Colic lymph node (tissue), 1 donor: ENCODE measurements around a stretch of chr16.

DNA sequence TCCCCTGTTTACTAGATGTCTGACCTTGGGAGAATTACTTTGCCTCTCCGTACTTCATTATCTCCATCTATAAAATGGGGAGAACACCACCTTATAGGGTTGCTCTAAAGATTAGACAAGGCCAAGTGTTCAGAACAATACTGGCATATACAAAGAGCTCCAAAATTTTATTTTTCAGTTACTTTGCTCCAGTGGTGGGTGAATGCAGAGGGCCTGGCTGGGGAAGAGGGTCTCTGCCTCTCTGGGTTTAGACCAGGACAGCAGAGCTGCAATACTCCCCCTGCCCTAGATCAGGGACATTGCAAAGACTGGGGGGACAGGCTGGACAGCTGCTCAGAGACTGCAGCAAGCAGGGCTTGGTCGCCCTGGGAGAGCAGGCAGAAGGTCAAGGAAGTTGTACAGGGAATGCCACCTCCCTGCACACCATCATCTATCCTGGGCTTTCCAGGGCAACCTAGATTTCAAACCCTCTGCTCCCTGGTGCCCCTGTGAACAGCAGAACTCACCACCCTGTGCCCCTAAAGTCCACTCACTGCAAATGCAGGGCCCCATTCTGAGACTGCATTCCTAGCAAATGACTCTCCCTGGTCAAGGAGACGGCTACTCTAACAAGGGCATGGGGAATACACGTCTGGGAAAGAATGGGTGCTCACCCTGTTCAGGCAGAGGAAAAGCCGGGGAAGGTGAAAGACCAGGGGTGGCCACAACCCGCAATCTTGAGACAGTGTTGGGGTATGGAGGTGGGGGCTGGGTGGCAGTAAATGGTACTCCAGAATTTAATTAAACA is 1.2 kb downstream of the KIFC3 start:
- PRO-cap: no peak

DNA sequence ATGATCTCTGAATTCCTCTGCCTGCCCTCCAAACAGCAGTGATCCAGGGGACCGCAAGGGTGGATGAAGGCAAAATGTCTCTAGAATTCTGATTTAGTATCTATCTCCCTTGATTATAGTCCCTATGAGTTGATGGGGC is 1.4 kb upstream of the KIFC3 start:
- PRO-cap: no peak

DNA sequence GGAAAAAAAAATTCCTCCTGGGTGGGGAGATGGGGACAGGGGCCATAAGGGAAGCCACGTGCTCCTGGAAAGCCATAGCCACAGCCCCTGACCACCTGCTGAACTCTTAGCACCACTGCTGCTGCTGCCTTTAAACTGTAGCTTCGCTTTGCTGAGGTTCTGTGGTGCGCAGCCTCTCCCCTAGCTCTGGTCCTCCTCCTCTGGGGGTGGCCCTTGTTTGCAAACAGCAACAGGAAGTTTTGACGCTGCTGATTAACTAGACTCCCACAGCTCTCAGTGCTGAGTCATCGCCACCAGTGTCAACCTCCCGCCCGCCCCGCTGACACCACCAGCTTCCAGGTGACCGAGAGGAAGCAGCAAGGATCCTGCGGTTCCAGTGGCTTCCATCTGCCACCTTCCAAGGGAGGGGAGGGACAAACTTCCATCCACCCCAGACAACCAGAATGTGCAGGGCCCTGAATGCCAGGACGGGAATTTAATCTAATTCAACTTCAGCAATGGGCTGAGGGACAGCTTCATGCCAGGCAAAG is 8.0 kb upstream of the KIFC3 start:
- PRO-cap: bidirectional peak, plus-strand start at position 282 of the sequence, minus-strand start at position 188 of the sequence

- PRO-cap: bidirectional peak, plus-strand start at chr16:57890650, minus-strand start at chr16:57890497
These were observed 80.5 kb downstream of the CNGB1 start for GRCh38 chr16:57890273-57890948.

- PRO-cap: no peak
These were observed 12.6 kb downstream of the MMP15 start for GRCh38 chr16:58038284-58038511.

GRCh38 chr16:58176882-58177403 is 21.0 kb downstream of the CSNK2A2 start:
- PRO-cap: no peak

- PRO-cap: no peak
These were observed 28.8 kb downstream of the GINS3 start for GRCh38 chr16:58421007-58421496.

- PRO-cap: no peak
These were observed 48.7 kb upstream of the NDRG4 start for GRCh38 chr16:58451325-58451605.

GRCh38 chr16:58546188-58546694 is 30.9 kb downstream of the SETD6 start:
- PRO-cap: no peak

- PRO-cap: no peak
These were observed 43.2 kb downstream of the CNOT1 start for GRCh38 chr16:58586259-58586896.

GRCh38 chr16:58881686-58882104 is 147.6 kb upstream of the GOT2 start:
- PRO-cap: no peak

- PRO-cap: no peak
These were observed 1147.9 kb downstream of the CDH11 start for GRCh38 chr16:63974029-63974376.

- PRO-cap: no peak
These were observed 870.2 kb downstream of the CDH11 start for GRCh38 chr16:64251597-64252056.

GRCh38 chr16:64998454-64999253 is 123.2 kb downstream of the CDH11 start:
- PRO-cap: no peak

- PRO-cap: unidirectional peak, plus-strand start at chr16:65120020
These were observed 1.9 kb downstream of the CDH11 start for GRCh38 chr16:65119797-65120473.

- PRO-cap: no peak
These were observed 296.6 kb upstream of the CDH11 start for GRCh38 chr16:65418403-65418881.

DNA sequence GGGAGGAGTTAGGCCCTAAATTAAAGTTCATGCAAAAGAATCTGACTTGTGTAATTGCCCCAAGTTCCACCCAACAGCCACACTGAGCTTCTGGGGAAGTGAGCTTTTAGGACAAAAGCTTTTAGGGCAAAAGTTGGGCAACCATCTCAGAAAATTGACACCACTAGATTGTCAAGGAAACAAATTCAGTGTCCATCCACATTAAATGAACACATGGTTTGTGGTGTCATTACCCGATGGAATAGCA is 613.0 kb upstream of the CDH11 start:
- PRO-cap: no peak

GRCh38 chr16:65809603-65810229 is 556.8 kb upstream of the CDH5 start:
- PRO-cap: no peak

DNA sequence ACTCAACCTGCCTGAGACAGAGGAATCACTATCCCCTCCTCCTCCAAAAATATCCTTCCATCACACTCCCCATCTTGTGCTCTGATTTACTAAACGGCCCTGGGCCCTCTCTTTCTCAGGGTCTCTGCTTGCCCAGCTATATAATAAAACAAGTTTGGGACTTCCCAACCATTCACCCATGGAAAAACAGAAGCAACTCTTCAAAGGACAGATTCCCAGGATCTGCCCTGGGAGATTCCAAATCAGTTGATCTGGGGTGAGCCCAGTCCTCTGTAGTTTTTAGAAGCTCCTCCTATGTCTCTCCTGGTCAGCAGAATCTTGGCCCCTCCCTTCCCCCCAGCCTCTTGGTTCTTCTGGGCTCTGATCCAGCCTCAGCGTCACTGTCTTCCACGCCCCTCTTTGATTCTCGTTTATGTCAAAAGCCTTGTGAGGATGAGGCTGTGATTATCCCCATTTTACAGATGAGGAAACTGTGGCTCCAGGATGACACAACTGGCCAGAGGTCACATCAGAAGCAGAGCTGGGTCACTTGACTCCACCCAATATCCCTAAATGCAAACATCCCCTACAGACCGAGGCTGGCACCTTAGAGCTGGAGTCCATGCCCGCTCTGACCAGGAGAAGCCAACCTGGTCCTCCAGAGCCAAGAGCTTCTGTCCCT is 908 bp upstream of the CDH5 start:
- PRO-cap: no peak

DNA sequence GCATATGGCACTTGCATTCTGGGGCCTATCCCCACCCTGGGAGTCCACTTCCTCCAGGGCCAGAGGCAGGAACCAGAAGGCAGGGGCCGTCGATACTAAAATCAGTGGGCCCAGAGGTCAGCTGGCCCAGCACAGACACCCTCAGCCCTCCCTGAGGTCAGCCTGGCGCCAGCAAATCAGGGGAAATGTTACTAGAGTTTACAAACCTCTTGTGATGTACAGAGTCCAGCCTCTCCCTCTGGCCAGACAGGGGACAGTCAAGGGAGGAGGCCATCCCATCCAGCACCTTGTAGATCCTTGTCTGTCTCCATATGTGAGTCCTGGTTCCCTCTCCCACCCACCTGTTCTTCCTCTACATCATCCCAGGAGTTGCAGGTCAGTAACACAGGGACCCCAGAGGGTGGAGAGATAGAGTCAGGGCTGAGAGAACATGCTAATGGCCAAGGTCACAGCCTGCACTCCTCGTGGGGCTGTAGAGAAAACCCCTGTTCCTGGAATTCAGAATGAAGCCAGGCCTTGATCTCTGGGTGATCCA is 10.9 kb downstream of the CDH5 start:
- PRO-cap: no peak